ENCODE measurements around the gene MYLK.

DNA sequence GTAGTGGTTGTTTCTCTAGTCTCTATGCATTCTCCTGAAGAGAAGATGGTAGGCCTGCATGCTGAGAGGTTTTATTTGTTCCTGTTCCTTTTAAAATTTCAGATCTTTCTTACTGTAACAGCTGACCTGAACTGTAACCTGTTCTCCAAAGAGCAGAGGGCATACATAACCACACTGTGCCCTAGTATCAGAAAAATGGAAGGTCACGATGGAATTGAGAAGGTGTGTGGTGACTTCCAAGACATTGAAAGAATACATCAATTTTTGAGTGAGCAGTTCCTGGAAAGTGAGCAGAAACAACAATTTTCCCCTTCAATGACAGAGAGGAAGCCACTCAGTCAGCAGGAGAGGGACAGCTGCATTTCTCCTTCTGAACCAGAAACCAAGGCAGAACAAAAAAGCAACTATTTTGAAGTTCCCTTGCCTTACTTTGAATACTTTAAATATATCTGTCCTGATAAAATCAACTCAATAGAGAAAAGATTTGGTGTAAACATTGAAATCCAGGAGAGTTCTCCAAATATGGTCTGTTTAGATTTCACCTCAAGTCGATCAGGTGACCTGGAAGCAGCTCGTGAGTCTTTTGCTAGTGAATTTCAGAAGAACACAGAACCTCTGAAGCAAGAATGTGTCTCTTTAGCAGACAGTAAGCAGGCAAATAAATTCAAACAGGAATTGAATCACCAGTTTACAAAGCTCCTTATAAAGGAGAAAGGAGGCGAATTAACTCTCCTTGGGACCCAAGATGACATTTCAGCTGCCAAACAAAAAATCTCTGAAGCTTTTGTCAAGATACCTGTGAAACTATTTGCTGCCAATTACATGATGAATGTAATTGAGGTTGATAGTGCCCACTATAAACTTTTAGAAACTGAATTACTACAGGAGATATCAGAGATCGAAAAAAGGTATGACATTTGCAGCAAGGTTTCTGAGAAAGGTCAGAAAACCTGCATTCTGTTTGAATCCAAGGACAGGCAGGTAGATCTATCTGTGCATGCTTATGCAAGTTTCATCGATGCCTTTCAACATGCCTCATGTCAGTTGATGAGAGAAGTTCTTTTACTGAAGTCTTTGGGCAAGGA lies 4.6 kb downstream of the DTX3L start:
- RRBS: no CpG with 5 or more reads among the region's 6 CpGs

- RRBS: no CpG with 5 or more reads among the region's 17 CpGs
Observed at GRCh38 chr3:122955845-122956625, 71.5 kb downstream of the SEMA5B start.

- RRBS: no CpG with 5 or more reads among the region's 3 CpGs
Observed at GRCh38 chr3:122957712-122958092, 69.9 kb downstream of the SEMA5B start.

- RRBS: no CpG with 5 or more reads among the region's 8 CpGs
Observed at GRCh38 chr3:122973864-122974314, 53.7 kb downstream of the SEMA5B start.

- RRBS: no CpG with 5 or more reads among the region's 10 CpGs
Observed at GRCh38 chr3:123084046-123084529, 17.3 kb downstream of the PDIA5 start.

DNA sequence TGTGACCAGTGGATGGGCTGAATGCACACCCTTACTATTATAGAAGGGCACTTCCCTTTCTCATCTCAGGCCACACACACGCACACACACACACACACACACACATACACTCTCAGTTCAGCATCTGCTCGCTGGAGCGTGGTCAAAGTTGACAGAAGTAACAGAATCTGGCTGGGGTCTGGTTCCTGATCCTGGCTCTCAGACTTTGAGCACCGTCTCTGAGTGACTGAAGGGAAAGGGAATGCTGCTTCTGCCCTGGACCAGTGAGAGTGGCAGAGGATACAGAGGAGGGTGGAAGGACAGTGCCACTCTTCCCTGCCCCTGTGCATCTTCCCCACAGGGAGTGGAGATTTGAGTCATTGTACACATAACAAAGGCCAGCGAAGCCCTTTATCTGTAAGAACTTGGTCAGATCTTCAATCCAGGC lies 38.8 kb downstream of the PDIA5 start:
- RRBS: no CpG with 5 or more reads among the region's 5 CpGs

GRCh38 chr3:123245995-123246761 lies 44.4 kb downstream of the SEC22A start:
- RRBS: no CpG with 5 or more reads among the region's 1 CpG

DNA sequence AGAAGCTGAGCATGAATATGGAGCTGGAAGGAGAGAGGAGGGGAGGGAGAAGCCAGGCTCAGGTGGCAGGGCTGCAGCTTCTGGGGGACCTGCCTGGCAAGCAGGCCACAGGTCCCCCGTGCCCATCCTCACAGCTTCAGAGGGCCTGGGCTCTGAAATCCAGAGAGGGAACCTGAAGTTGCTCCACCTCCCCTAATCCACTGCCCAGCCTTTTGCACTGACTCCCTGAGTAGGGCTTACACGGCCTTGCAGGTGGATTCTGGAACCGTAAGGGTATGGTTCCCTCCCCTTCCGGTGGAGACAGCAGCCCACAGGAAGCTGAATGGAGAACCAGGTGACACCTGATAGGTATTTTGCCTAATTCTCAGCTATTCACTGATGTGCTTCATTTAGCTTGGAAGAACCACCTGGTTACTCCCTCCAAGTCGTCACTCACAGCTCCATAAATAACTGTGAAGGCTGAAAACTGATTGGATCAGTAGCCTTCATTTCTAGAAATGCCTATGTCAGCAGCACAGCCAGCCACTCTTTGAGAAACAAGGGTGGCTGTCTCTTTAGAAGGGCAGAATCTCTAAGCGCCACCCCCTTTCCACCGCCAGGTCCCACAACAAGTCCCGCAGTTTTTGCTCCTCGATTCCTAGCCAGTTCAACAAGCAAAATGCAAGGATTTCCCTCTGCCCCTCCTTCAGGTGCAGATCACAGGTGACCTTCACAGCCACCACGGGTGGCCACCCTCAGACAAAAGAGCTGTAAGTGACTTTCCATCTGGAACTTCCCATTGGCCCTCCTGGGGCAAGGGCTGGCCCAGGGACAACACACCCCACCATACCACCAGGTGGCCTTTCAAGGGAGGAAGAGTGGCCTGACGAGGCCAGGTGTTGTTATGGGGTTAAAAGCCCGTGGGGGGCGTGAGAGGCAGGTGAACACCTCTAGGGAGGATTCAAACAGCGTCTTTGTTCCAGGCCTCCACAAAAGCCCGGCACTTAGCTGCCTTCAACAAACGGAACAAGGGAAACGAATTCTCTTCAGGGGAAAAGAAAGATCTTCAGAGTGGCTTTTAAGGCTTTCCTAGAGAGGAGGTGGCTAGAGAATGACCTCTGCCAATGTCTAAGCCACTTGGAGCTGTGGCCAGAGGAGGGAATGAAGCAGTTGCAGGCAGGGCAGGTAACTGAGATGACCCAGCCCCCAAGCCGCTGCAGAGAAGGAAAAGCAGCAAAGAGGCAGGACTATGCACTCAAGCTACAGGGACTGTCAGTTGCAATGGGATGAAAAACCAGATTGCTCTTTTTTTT lies 113.0 kb downstream of the SEC22A start:
- RRBS: no CpG with 5 or more reads among the region's 18 CpGs

- RRBS: no CpG with 5 or more reads among the region's 15 CpGs
Observed at GRCh38 chr3:123352031-123352497, 96.8 kb downstream of the ADCY5 start.

- RRBS: no CpG with 5 or more reads among the region's 12 CpGs
Observed at GRCh38 chr3:123388652-123389433, 60.0 kb downstream of the ADCY5 start.

DNA sequence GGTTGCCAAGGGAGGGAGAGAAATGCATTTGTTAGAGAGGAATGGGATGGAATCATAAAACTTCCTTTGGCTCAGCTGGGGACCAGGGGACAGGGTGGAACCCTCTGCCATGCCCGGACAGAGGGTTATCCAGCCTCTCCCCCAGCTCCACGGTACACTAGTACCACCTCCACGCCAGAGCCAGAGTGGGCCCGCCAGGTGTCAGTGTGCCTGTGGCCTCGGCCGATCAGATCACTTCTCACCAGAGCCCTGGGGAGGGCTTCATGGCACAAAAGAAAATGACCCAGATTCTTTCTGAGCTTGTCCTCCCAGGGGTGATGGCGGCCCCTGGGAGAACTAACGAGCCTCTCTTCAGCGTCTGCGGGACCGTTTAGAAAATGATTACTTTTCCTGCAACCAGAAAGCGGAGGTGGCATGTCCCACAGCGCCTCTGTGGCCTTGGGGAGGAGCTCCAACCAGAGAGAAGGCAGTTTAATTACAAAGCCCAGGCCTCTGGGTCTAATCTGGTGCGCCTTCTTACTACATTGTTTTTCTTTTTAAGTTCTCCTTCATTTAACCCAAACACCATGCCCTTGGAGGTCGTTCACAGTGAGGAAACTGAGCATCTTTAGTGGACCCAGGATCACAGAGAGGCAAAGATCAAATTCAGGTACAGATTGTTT lies 33.6 kb downstream of the ADCY5 start:
- RRBS: no CpG with 5 or more reads among the region's 15 CpGs

GRCh38 chr3:123443774-123444520 lies 4.9 kb downstream of the ADCY5 start:
- RRBS: no CpG with 5 or more reads among the region's 10 CpGs

DNA sequence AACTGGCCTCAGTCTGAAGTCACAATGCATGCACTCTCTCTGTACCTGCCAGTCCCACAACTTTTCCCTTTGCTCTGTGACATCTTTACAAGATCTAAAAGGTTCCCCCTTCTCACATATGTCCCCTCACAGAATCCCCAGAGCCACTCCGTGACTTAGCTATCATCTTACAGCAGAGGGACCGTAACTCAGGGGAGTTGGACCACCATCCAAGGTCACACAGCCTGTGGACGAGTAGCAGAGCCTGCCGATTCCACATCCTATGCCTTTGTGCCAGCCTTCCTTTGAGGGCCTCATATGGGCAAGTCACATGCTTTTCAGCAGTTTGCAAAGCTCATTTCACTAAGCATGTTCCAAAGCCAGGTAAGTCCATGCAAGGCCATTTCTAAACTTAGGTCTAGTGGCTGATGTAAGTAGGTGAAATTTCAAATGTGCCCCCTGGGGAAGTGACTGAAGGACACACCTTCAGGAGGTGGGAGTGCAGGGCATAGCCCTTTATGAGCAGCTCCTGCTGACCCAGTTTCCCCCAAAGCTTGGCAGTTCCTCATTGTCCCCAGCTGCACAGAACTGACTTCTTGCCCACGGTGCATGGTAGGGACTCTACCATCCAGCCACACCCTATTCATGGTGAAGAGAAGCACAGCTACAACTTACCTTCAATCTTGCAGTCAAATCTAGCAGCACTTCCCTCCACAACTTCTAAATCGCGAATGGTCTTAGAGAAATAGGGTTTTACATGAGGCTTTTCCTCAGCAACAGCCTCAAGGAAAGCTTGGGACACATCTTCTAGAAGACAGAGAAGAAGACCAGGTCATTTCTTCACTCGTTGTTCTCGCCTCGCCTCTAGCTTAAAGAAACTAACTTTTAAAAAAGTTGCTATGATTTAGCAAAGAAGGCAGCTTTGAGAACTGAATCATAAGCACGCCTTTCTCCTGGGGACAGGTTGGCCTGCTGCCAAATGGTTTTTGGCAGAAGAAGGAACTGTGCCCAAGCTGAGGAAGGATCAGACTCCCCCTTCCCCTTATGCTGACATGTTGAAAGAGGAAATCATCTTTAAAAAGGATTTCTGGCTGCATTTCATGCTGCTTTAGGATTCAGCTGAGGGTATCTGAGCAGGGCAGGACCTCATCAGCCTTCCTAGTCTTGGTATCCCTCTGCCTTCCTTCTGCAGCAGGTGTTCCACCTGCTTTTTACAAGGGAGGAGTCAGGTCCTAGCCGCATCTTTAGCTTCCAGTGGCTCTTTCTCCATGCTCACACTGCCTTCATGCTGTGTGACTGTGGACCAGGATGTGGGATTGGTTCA lies 33.6 kb upstream of the HACD2 start:
- RRBS: no CpG with 5 or more reads among the region's 12 CpGs

DNA sequence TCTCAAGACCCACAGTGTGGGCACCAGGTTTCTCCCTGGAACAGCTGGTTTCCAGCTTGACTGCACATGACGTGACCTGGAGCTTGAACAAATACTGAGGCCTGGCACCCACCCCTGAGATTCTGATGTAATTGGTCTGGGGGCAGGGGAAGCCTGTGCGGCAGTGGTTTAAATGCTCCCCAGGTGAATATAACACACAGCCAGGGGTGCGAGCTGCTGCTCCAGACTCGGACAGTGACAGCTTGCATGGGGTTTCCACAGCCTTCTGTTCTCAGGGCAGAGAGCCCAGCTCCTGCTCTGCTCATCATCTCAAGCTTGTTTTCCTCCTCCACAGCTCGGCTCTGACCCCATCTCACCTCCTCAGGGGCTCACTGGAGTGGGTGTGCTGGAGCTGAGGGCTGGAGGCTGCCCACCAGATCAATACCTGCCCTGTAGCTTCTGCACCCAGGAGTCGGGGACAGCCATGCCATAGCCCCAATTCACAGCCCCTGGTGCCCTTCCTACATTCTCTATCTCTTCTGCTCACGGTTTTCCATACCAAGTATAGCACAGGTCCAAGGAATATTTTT lies 95.1 kb upstream of the HACD2 start:
- RRBS: no CpG with 5 or more reads among the region's 7 CpGs

DNA sequence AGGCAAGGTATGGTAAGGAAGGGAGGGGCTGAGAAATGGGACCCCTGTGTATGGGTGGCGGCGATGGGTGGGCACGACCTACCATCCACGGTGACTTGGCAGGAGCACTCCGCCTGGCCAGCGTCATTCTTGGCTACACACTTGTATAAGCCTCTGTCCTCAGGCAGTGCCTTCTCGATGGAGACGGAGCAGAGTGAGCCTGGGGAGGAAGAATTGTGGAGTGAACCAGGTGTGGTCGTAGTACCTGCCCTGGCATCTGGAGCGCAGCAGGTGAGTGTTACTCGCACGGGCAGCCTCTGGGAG lies 107.8 kb upstream of the HACD2 start:
- RRBS: no CpG with 5 or more reads among the region's 12 CpGs

- RRBS: no CpG with 5 or more reads among the region's 7 CpGs
Observed at GRCh38 chr3:123696827-123697266, 112.0 kb upstream of the HACD2 start.

- RRBS: no CpG with 5 or more reads among the region's 18 CpGs
Observed at GRCh38 chr3:123719654-123720682, 135.1 kb upstream of the HACD2 start.

- RRBS: no CpG with 5 or more reads among the region's 3 CpGs
Observed at GRCh38 chr3:123750621-123751406, 133.3 kb downstream of the MYLK start.

GRCh38 chr3:123883406-123884931 lies at the start of gene MYLK:
TSS of gene MYLK (minus strand) at chr3:123884332.
- RRBS: 2% methylated on average over 14 of the region's 106 CpGs

DNA sequence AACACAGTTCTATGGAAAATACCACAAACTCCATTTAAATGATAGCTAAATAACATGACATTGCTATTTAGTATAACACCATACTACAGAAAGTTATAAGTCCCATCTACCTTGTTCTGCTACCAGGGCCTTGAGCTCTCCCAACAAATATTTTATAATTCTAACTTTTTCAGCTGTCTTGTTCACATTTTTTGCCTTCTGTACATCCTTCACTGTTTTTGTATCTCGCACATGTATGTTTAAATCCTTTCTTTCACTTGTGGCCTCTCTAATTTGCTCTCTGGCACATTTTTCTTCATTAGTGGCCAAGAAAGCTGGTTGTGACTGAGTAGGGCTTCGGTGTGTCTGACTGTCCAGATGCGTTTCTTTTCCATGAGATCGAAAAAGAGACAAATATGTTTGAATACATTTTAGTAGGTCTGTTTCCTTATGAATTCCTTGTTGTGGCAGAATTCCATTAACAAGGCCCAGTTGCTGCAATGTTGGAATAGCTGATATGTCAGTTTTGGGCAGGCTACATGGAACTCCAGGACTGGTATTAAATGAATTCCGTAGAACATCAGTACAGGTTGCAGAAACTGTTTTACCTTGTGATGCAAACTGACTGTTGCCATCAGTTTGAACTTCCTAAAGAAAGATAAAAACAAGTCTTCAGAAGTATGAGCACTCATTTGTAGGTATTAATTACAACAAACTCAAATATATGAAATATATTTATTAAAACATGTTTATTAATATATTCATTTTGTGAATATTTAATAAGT lies 14.2 kb downstream of the CCDC14 start:
- RRBS: no CpG with 5 or more reads among the region's 5 CpGs